Sigmoid colon (tissue), 4 donors: ENCODE data around the genes HNMT, KYNU and GTDC1.

DNA sequence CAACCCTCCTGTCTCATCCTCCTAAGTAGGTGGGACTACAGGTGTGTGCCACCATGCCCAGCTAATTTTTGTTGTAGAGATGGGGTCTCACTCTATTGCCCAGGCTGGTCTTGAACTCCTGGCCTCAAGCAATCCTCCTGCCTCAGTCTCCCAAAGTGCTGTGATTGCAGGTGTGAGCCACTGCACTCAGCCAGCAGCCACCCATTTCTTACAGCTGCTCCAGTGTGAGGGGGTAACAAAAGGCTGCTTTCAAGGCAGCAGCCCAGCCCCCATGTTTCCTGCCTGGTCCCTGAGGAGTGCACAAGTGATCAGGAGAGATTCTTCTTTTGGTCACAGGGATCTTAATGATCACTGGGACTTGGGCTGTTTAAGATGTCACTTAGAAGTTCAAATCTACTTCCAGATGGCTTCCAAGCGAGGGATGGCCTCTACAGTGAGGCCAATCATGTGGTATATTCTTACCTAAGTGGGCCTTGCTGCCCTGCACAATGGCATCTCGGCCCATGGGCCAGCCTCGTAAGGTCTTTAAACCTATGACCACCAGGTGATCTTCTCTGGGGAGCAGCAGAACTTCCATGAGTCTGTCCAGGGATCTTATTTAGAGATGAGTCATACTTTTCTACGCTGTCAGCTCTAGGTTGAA is 15.3 kb upstream of the CXCR4 start:
- PRO-cap: no peak
- RAMPAGE, long total RNA, 4 experiments: no peak in any of the 4 experiments

DNA sequence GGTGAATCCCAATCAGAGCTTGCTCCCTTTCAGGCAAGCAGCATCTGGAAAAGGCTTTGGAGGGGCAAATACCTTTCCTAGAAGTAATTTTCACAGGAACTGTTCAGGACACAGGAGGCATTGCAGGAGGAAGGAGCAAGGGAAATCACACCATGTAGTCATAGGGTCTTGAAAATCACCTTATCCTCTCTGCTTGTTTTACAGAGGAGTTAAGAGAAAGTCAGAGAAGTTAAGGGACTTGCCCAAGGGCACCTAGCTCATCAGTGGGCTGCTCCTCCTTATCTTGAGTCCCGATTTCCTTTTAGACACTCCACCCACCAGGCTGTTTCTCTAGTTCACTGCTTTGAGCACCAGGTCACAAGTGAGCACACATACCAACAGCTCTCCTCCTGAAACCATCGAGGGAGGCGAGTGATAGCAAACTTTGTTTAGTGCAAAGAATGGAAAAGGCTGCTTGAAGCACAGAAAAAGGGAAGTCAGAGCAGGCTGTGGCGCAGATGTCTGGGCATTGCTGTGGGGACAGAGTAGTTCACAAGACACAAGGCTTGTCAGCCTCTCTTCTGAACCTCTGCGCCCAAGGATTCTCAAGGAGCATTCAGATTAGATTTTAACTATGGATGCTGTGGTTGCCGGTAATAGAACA is 89.2 kb upstream of the CXCR4 start:
- PRO-cap: no peak
- RAMPAGE, long total RNA, 4 experiments: no peak in any of the 4 experiments

DNA sequence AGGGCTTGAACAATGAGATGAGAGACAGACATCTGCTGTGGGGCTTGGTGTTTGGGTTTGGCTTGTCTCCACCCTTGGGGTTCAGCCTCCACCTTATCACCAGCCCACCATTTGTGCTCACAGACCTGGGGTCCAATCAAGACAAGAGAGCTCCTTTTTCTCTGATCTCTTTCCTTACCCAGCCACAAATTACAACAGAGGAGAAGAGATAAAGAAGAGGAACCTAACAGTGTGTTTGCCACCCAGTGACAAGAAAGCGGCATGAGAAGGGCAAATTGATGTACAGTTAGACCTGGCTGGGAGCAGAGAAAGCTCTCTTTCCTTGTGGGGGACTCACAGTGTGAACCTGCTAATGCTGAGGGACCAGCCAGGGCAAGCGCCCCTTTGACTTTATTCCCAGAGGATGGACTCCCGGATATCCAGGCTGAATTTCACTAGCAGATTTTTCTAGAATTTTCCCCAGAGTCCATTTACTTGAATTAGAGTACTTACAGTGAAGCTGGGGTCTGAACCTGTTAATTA is 204.6 kb upstream of the CXCR4 start:
- PRO-cap: no peak
- RAMPAGE, long total RNA, 4 experiments: no peak in any of the 4 experiments

- PRO-cap: unidirectional peak, minus-strand start at chr2:137964094
- RAMPAGE, long total RNA, 4 experiments: start-site peak on the plus strand in 4 of 4 experiments, at chr2:137964464-137964562 at its widest, 58 to 275 reads per replicate
These were observed at the start of gene HNMT for GRCh38 chr2:137963828-137964965. TSS of gene HNMT (plus strand) at chr2:137964473.

- PRO-cap: no peak
- RAMPAGE, long total RNA, 4 experiments: no peak in any of the 4 experiments
These were observed 827 bp downstream of the SPOPL start for GRCh38 chr2:138502395-138502799.

DNA sequence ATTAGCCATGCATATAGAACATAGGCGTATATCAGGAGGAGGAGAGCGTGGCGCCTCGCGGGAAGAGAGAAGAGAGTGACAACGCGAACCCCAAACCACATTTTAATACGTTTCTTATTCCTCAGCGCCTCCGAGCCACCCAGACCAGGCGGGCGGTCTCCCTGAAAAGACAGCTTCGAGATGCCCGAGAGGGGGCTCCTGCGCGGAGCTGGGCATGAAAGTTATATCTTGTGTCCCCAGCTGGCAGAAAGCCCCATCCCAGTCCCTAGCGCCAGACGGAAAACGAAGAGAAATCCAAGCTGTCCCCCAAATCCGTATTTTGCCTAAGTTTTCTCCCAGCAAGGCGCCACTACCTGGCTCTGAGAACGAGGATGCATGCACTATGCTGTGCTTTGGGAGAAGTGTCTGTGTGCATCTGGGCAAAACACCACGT is 816 bp downstream of the NXPH2 start:
- PRO-cap: no peak
- RAMPAGE, long total RNA, 4 experiments: no peak in any of the 4 experiments

- PRO-cap: no peak
- RAMPAGE, long total RNA, 4 experiments: no peak in any of the 4 experiments
These were observed 182.2 kb upstream of the KYNU start for GRCh38 chr2:142695264-142695753.

- PRO-cap: no peak
- RAMPAGE, long total RNA, 4 experiments: start-site peak on the plus strand in 3 of 4 experiments, at chr2:142877623-142877664 at its widest, 29 to 80 reads per replicate
These were observed at the start of gene KYNU for GRCh38 chr2:142877289-142877773. TSS of gene KYNU (plus strand) at chr2:142877664.

GRCh38 chr2:143032735-143033182 is 96.5 kb upstream of the ARHGAP15 start:
- PRO-cap: no peak
- RAMPAGE, long total RNA, 4 experiments: no peak in any of the 4 experiments

GRCh38 chr2:143703703-143704415 is 574.6 kb downstream of the ARHGAP15 start:
- PRO-cap: no peak
- RAMPAGE, long total RNA, 4 experiments: no peak in any of the 4 experiments

- PRO-cap: unidirectional peak, plus-strand start at chr2:143937064
- RAMPAGE, long total RNA, 4 experiments: no peak in any of the 4 experiments
These were observed 395.6 kb downstream of the GTDC1 start for GRCh38 chr2:143936584-143937218.

DNA sequence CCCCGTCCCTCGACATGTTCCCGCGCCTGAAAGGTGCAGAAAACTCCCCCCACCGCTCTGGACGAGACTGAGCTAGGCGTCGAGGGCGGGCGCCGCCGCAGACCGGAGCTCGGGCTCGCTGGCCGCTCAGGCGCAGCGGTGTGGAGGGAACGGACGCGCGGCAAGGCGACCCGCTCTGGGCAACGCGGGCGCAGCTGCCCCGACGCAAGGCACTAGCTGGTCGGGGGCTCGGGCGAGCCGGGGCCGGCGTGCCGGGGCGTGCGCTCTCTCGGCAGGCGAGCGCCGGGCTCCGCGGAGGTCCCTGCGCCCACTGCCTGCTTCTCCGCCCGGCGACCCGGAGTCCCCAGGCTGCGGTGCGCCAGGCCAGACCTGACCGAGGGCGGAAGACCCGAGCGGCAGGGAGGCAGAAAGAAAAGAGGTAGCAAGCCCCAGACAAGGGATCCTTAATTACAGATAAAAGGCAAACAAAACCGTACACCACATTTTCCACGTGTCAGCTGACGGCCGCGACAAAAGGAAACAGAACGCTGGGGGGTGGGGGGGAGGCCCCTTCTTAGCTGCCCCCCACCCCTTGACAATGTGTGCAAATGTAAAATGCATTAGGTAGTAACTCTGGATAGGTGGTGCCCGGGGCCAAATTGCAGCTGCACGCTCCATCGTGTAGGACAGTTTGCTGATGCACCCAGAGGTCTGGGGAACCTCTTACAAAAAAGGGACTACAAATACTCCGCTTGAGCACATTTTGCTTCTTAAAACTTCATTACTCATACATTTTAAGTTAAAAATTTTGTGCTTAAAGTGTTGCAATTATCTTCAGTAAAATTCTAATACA is 394.9 kb downstream of the GTDC1 start:
- PRO-cap: no peak
- RAMPAGE, long total RNA, 4 experiments: no peak in any of the 4 experiments

GRCh38 chr2:143946362-143947541 is 385.6 kb downstream of the GTDC1 start:
- PRO-cap: no peak
- RAMPAGE, long total RNA, 4 experiments: no peak in any of the 4 experiments

DNA sequence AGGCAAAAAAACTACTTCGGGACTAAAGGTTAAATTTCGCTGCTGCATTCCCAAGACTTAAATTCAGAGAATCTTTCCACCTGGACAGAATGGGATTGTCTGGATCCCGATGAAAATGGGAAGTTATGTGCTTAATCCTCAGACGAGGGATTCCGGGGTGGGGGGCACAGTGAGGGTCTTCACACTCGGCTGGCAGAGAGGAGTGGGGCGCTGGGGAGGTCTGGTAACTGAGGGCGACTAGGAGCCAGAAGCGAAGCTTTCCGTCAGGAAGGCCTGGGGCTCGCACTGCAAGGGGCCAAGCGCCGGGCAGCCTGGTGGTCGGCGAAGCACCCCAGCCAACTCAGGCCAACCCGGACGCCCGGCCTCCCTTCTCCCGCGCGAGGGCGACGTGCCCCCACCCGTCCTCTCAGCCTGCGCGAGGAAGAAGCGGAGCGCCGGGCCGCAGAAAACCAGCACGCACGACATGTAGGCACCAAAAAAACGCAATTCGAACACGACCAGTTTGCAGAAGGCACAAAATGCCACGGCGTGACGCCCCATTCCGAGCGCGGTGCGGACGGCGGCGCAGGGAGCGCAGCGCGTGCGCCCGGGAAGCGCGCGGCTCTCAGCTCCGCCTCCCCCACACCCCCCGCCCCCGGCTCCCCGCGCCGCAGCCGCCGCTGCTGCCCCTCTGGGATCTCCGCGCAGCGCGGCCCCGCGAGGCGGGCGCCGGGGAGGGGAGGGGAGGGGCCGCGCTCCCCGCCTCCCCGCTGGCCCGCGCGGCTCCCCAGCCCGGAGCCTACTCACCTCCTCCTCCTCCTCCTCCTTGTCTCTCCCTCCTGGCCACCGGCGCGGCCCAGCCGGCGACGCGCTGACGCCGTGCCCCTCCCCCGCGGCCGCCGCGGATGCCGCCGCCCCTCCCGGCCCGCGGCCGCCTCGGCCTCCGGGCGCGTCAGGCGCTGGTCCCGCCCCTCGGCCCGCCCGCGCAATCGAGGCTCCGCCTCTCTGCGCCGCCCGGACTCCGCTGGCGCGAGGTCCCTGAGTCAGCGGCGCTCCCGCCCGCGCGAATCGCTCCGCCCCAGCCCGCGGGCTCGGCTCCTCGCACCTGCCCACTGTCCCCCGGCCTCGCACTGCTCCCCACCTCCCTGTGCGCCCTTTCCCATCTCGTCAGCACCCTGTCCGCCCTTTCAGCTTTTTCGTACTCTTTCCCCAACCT is at the start of gene GTDC1:
Gene GTDC1, minus strand, starts transcription at position 860 of the 1,195 bp plus-strand sequence.
- PRO-cap: bidirectional peak, plus-strand start at position 1,031 of the sequence, minus-strand start at position 917 of the sequence
- RAMPAGE, long total RNA, 4 experiments: start-site peak on the minus strand in 3 of 4 experiments, centred at positions 587 to 848 of the sequence, 25 to 74 reads per replicate

- PRO-cap: no peak
- RAMPAGE, long total RNA, 4 experiments: no peak in any of the 4 experiments
These were observed 92.4 kb upstream of the GTDC1 start for GRCh38 chr2:144424346-144425566.

DNA sequence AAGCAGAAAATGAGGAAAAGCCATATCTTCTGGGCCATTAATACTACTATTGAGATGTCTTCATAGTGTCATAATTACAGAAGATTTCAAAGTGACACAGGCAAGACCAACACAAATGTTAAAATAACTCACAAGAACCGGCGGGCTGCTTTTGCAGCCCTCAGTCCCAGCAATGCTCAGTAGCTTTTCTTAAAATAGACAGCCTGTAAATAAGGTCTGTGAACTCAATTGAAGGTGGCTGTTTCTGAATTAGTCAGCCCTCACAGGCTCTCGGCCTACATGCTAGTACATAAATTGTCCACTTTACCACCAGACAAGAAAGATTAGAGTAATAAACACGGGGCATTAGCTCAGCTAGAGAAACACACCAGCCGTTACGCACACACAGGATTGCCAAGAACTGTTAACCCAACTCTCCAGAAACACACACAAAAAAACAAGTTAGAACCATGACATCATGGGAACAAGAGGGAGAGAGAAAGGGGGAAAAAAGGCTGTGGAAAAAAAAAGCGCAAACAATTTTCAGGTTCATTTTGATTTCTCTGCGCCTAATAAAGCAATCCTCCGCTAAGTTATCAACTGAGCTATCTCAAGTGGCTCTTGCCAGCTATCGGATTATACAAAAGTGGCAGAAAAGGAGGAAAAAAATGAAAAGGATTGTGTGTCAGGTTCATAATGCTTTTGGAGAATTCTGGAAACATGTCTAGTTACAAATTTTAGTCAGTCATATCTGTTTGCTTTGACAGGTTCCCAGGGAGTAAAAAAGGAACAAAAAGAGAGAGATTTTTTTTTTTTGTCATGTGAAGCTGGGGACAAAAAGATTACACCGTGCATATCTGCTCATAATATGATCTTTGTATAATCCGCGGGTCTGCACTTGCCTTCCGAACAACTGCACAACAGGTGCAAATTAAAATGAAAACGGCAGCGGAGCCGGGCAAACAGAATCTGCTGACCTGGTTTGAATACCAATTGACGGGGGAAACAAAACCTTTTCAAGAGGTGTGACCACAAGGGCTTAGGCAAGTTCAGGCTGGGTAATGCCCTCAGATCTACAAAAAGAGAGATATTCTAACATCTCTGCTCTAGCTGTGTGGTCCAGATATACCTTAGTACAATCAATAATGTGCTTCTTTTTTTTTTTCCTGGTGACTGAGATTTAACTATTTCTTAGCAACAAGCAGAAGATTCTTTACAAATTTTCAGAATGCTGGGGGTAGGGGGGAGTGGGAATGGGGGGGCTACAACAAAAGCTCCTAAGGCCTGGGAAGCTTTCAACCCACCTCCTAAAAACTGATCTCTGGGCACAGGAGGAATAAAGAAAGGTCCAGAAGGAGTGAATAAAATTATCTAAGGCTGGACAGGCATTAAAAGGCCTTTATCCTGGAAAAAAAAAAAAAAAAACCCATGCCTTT is 88.8 kb downstream of the ZEB2 start:
- PRO-cap: no peak
- RAMPAGE, long total RNA, 4 experiments: no peak in any of the 4 experiments

DNA sequence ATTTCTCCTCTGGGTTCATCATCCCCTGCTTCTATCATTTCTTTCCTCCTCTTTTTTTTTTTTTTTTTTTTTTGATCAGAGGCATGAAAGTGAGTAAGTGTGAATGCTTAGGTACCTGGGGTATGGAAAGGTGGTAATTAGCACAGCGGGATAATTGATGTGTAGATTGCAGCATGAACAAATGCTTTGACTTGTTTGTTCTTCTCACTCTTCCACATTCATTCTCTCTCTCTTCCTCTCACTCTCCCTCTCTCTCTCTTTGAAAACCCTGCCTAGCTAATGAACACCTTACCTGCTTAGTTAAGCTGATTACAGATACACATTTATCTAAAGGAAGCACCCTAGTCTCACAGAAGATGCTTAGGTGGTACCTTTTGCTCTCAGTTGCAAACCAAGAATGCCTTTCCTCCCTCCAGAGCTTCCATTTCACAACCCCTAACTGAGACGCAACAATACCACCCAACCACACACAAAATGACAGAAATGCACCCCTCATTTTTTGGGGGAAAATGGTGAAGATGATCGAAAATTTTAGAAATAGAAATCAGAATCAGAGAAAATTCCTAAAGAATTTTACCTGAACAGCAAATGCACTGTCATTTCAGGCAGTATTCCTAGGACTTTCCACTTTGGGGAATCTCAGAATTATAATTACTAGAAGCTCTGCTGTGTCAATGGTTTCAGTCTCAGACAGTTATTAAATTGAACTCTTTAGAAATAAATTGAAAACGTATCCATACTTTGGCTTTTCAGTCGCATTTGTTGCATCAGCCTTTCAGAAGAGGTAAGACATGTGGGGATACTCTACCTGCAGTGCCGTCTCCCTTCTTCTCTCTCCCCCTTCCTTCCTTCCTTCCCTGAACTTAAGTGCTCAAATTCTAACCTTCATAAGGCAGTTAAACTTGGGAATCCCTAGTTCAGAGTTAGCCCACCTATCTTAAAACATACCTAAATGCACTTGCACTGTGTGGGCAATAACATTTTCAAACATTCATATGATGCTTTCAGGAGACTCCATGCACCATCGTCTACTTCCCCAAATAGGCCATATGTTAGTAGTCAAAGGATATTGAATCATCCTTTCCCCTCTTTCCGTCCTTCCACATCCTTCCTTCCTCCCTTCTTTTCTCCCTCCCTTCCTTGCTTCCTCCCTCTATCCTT is 74.3 kb downstream of the ZEB2 start:
- PRO-cap: no peak
- RAMPAGE, long total RNA, 4 experiments: no peak in any of the 4 experiments

DNA sequence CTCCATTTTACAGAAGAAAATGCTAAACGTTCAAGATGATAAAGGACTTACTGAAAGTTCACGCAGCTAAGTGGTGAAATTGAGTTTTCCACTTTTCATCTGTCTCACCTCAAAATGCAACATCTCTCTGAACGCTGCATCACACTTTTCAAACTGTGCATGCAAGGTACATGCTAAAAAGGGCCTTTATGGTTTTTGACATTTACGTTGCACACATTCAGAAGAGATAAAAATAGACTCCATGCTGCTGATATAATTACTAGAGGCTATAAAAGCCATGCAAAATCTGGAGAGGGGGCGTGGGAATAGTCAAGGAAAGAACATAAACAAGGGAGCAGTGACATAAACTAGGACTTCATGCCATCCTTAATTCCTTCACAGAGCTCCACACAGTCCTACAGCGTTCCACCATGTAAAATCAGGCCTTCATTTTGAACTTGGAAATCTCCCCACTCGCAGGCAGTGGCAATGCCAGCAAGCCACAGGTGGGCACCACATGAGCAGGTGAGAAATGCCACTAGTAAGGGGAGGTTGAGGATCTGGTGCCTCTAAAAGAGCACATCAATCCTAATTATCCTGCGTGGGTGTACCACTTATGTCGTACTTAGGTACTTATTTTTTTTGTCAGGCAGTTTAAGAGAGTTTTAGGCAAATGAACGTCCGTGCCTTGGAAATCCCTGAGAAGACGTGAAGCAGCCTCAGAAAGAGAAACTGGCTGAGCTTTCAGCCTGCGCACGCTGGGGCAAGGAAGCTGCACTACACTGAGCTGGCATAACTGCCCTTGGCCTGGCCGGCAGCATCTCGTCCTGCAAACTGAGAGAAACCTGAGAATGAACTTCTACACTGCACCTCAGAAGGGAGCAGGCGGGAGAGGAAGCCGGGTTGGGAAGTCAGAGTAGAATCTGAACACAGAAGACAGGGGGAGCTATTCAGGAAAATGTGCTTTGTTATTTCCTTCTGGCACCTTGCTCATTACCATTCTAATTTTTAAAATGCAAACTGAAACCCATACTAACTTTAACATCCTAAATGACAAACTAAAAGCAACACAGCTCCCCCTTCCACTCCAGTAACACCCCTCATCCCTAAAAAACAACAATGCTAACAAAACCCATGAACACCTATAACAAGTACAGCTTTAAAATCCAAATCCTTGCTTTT is 71.2 kb downstream of the ZEB2 start:
- PRO-cap: unidirectional peak, minus-strand start at position 815 of the sequence
- RAMPAGE, long total RNA, 4 experiments: no peak in any of the 4 experiments

- PRO-cap: no peak
- RAMPAGE, long total RNA, 4 experiments: no peak in any of the 4 experiments
These were observed 18.1 kb downstream of the ZEB2 start for GRCh38 chr2:144501729-144502339.

DNA sequence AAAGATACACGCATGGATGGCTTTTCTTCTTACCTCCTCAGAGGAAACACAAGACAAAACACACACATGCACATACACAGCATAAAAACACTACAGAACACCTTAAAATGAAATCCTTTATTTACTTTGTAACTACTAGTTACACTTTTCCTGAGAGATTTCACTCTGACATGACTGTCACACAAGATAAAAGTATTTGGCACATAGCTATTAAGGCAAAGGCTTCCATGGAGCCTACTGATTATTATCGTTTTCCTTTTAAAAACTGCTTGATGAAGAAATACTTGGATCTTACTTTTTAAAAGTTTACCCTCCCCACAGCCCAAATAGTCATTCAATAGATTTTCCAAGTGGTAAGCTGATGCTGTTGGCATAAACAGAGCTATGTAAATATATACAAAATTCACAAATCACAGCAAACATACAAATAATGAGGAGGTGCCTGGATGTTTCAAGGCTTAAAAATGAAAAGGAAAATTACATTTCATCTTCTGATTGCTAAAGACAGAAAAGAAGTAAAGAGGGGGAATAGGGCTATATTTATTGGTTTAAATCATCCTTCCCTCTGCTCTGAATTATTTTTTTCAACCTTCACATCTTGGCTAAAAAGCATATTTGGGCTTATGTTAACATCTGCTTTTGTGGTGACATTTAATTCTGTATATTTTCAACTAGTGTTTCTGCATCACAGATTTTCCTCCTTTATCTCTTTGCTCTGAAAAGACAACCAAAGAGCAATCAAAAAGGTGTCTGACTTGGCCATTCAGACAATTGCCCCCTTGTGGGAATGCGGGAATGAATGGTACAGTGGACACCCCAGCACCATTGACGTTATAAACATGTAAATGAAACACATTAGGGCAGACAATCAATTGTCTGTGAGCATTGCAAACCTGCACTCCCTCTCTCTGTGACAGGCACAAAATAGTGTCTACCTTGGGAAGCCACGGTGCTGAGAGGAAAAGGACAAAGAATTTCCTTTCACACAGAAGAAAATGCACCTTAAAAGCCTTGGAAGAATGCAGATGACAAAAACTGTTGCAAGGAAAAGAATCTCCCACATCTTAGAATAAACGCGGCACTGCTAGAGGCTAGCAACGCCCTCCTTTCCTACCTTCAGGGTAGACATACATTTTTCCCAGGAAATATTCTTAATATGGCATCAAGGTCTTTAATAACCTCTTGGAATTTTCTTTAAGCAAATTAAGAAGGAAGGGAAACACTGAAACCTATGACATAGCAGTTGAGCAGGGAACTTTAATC is 8.2 kb downstream of the ZEB2 start:
- PRO-cap: no peak
- RAMPAGE, long total RNA, 4 experiments: no peak in any of the 4 experiments